Subcutaneous adipose tissue (tissue), 3 donors: ENCODE results near the gene CYS1.

DNA sequence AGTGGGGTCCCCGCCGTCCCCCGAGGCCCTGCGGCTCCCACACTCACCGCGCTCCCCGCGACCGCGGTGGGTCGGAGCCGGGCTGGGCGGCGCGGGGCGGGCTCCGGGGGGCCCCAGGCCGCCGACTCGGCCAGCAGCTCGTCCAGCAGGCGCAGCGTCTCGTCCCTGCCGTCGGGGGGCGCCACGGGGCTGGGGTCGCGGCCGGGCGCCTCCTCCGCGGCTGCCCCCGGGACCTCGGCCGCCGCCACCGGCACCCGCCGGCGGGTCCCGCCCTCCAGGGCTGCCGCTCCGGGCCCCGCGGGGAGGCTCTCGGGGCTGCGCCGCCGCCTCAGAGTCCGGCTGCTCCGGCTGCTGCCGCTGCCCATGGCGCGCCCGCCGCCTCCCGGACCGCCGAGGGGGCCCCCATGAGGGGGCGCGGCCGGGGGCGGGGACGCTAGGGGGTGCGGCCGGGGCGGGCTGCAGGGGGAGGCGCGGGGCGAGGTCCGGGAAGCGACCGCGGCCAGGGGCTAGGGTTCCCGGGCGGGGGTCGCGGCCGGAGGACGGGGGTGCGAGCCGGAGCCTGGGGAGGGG, at the start of gene CYS1:
TSS of gene CYS1 (minus strand) at position 553 of the 570 bp plus-strand sequence.
- PRO-cap, result bidirectional peak, plus-strand start at position 461 of the sequence, minus-strand start at position 406 of the sequence
- RAMPAGE, long total RNA, 3 experiments, result no peak in any of the 3 experiments

GRCh38 chr2:10228324-10229521, 74.0 kb upstream of the HPCAL1 start:
- PRO-cap, result no peak
- RAMPAGE, long total RNA, 3 experiments, result no peak in any of the 3 experiments

DNA sequence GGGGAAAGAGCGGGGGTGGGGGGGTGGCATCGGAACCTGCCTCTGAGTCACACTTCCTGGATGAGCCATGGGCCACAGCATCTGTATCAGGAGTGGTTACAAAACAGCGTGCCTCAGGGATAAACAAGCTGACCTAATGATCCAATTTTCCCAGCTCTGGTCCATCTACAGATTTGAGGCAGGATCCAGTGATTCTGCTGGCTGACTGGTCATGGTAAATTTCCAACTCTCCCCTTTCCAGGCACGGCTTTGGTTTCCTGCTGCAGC, 4.8 kb upstream of the HPCAL1 start:
- PRO-cap, result no peak
- RAMPAGE, long total RNA, 3 experiments, result no peak in any of the 3 experiments

- PRO-cap, result no peak
- RAMPAGE, long total RNA, 3 experiments, result no peak in any of the 3 experiments
Observed at GRCh38 chr2:10304453-10304882, 1.8 kb downstream of the HPCAL1 start.

DNA sequence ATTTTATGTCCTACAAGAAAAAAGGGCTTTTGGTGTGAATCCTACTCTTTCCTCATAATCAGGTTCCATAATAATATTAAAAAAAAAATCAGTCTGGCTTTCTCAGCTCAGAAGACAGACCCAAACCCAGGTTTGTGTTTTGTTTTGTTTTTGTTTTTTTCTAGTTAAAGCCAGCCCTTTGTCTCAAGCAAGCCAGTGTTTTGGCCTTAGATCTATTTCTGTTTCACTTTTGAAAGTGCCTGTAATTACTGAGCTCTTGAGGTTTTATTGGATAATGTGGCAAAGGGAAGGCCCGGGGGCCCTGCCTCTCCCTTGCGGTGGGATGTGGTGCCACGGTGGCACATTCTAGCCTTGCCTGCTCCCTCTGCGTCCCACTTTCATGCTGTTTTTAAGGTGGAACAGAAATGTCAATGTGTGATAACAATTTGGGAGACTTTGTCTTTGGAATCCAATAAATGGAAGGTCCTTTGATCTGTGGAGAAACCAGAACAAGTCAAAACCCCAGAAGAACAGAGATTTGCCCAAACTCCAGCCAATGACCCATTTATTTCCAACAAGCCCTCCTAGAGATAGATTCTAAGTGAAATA, 2.5 kb downstream of the HPCAL1 start:
- PRO-cap, result no peak
- RAMPAGE, long total RNA, 3 experiments, result no peak in any of the 3 experiments

- PRO-cap, result no peak
- RAMPAGE, long total RNA, 3 experiments, result no peak in any of the 3 experiments
Observed at GRCh38 chr2:10308475-10308767, 5.7 kb downstream of the HPCAL1 start.

DNA sequence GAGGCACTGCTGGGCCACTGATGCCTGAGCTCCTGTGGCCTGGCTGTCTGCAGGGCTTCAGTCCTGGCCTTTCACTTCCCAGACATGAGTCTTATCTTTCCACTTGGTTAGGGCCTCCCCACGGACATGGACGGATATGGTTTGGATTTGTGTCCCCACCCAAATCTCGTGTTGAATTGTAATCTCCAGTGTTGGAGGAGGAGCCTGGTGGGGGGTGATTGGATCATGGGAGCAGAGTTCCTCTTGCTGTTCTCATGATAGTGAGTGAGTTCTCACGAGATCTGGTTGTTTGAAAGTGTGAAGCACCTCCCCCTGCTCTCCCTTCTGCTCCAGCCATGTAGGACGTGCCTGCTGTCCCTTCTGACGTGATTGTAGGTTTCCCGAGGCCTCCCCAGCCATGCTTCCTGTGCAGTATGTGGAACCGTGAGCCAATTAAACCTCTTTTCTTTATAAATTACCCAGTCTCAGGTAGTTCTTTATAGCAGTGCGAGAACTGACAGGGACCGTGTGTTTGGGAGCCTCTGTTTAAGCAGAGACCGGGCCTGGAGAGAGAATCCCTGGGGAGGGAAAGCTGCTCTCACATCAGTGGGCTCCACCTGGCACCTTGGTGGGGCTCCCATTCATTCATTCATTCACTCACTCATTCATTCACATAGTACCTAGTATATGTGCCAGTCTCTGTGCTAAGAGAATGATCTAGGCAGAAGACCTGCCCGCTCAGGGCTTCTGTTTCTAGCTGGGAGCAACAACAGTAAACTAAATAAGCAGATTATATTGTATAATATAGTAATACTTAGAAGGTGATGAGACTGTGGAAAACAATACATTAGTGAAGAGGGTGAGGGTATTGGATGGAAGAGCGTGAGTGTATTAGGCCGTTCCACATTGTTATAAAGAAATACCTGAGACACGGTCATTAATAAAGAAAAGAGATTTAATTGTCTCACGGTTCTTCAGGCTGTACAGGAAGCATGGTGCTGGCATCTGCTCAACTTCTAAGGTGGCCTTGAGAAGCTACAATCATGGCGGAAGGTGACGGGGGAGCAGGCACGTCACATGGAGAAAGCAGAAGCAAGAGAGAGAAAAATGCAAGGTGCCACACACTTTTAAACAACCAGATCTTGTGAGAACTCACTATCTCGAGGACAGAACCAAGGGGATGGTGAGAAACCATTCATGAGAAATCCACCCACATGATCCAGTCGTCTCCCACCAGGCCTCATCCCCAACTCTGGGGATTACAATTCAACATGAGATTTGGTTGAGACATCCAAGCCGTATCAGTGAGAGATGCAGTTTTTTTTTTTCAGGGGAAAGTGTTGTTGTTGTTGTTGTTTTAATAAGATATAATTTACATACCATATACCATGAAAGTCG, 17.9 kb downstream of the HPCAL1 start:
- PRO-cap, result no peak
- RAMPAGE, long total RNA, 3 experiments, result start-site peak on the plus strand in 1 of 3 experiments, centred at position 532 of the sequence, 5 reads per replicate

DNA sequence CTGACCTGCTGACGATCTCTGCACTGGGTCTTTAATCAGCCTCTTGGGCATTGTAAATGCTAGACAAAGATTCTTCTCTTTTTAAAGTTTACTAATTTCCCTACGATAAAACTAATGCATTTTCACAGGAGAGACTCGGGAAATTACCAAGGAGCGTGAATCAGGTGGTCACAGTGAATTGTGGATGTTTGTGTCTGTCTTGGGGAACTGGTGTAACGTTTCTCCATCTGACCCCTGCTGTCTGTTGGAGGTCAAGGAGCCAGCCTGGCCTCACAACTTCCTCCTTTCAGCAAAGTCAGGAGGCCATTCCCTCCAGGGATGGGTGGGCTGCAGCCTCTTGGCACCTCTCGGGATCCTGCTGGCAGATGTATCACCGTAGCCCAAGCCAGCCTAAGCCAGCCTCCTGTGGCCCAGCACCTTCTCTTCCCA, 30.4 kb downstream of the HPCAL1 start:
- PRO-cap, result no peak
- RAMPAGE, long total RNA, 3 experiments, result no peak in any of the 3 experiments

DNA sequence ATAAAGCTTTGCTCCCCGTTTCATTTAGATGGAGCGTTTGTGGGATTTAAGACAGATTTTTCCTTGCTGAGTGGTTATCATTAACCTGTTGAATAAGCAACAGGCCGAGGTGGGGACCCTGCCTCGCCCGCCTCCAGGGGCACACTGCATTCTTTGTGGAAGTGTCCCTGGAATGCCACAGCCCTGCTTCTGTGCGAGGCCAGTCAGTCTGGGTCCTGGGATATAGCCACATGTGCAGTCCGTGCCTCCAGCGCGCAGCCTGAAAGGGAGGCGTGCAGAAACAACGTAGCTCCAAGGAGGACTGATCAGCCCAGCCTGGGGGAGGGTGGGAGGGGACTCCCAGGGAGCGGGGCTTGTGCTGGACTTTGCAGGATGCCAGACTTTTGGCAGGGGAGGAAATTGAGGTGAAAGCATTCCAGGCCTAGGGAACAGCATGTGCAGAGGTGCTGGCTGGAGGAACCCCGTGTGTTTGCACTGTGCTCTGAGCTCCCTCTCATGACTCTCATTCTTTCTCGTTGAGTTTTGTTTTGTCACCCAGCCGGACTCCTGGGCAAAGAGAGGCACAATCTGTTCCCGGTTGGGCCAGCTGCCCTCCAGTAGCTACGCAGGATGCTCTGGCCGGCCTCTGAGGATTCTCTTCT, 39.6 kb downstream of the HPCAL1 start:
- PRO-cap, result no peak
- RAMPAGE, long total RNA, 3 experiments, result no peak in any of the 3 experiments

DNA sequence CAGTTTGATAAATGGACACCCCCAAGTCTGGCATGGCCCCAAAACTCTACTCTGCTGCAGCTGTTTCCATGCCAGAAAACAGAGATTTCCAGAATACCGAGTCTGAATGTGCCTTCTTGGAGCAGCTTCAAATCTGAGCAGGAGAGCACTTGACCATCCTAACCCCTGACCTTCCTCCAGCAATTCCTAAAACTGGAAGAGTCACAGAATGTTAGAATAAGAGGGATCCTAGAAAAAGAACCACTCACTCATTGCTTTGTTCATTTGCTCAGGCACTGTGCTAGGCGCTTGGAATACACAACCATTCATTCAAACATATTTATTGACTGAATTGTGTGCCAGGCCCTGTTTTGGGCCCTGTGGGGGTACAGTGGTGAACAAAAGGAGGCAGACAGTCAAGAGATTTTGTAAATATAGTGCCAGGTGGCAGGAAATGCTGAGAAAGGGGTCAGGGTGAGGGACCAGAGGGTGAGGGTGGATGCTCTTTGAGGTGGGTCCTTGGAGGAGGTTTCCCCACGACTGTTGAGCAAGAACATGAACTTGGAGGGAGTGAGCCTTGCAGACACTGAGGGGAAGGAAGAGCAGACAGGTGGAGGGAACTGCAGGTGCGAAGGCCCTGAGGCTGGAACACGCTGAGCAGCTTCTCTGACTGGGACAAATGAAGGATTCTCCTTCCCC, 40.8 kb downstream of the ODC1 start:
- PRO-cap, result no peak
- RAMPAGE, long total RNA, 3 experiments, result no peak in any of the 3 experiments

DNA sequence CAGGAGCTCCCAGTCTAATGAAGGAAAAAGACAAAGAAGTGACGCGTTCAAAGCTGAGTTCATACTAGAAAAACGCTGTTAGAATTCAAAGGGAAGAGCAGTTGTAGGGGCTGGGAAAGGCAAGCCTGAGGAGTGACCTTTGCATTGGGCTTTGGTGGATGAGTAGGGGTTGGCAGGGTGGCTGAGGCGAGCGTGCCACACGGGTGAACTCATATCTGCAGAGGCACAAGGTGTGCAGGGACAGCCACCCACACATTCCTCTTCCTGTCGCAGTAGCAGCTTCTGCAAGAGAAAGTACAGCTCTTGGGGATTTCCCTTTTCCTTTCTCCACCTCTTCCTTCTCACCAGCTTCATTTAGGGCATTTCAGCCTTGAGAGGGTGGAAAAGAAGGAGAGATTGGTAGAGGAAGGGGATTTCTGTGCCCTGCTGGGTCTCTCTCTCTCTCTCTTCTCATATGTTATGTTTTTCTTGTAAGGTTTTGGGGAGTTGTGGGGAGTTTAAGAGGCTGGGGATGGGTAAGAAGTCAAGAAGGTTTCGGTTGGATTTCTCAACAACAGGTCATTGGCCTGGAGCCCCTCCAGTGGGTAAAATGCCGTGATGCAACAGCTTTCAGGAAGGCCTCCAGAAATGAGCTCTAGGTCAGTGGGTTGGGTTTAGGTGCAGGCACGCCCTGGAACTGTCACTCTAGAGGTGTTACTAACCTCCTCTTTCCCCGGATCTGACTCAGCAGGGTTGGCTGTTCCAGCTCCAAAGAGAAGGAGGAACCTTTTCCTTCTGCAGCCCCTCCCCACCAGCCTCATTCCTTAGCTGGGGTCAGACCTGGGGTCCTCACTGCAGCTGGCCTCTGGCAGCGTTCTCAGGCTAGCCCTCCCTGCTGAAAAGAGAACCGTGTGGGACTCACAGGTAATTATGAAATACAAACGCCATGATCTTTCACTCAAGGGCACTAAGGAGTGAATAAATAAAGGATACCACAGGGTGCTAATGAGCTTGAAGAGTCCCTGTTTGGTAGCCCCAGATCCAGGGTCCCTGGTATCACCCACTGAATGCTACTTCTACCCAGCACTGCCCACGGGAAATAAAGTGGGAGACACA, 39.9 kb downstream of the ODC1 start:
- PRO-cap, result no peak
- RAMPAGE, long total RNA, 3 experiments, result no peak in any of the 3 experiments

GRCh38 chr2:10499211-10499711, 51.1 kb upstream of the ODC1 start:
- PRO-cap, result no peak
- RAMPAGE, long total RNA, 3 experiments, result no peak in any of the 3 experiments

- PRO-cap, result no peak
- RAMPAGE, long total RNA, 3 experiments, result no peak in any of the 3 experiments
Observed at GRCh38 chr2:10602172-10602388, 87.7 kb downstream of the NOL10 start.

- PRO-cap, result no peak
- RAMPAGE, long total RNA, 3 experiments, result no peak in any of the 3 experiments
Observed at GRCh38 chr2:10690284-10690769, 552 bp upstream of the NOL10 start.

DNA sequence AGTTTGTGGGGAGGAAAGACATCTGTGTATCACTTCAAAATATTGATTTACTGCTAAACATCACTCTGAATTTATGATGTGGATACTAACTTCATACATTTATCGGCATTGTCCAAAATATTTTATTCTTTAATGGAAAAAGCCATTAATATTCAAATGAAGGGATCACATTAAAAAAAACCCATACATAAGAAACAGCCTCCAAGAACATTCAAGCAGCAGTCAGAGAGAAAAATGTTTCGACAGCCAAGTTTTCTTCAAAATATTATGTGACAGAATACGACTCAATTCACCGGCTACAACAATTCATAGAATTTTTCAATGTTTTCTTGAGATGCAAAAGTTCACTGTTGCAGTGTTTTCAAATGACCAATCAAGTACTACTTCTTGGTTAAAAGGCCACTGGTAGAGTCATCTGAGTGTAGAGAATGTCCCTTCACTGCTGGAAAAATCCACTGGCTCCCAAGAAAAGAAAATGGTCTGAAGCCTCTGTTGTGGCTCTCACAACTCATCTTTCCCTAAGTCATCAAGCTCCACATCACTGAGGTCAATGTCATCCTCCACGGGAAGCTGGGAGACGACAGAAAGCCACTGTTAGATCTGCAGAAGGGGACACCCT, 28.7 kb downstream of the PDIA6 start:
- PRO-cap, result no peak
- RAMPAGE, long total RNA, 3 experiments, result no peak in any of the 3 experiments

DNA sequence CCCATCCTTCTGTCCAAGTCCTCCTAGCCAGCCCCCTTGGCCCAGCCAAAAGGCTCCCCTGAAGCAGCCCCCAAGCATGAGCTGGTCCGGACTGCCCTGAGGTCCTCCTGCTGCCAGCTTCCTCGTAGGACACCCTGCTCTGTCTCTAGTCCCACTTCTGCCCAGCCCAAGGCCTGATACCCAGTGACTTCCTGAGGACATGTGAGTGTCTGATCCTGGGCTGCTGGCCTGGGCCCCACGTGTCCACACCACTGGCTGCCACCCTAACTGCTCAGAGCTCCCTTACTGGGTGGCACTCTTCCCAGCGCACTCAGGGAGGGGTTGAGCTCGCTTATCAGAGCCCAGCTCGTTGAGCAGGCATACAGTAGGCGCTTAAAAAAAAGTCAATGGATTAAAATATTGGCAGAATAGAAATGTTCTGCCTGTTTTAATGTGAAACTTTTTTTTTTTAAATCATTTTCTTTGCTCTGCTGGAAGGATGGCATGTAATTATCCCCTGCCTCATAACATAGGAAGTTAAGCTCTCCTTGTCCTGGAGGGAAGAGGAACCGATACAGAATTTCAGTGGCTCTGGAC, 34.5 kb upstream of the PDIA6 start:
- PRO-cap, result no peak
- RAMPAGE, long total RNA, 3 experiments, result no peak in any of the 3 experiments

- PRO-cap, result no peak
- RAMPAGE, long total RNA, 3 experiments, result no peak in any of the 3 experiments
Observed at GRCh38 chr2:11212520-11212876, 57.2 kb downstream of the SLC66A3 start.

DNA sequence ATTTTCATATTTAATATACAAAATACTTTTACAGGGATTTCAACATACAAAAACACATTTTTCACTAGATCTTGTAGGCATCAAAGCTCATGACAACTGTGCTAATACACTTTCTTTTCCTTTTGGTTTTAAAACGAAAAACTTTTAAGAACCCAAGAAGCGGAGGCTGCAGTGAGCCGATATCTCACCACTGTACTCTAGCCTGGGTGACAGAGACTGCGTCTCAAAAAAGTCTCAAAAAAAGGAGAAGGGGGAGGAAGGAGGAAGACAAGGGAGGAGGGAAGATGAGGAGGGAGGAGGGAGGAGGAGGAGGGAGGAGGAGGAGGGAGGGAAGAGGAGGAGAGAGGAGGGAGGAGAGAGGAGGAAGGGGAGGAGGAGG, 14.0 kb downstream of the ROCK2 start:
- PRO-cap, result unidirectional peak, minus-strand start at position 199 of the sequence
- RAMPAGE, long total RNA, 3 experiments, result no peak in any of the 3 experiments

DNA sequence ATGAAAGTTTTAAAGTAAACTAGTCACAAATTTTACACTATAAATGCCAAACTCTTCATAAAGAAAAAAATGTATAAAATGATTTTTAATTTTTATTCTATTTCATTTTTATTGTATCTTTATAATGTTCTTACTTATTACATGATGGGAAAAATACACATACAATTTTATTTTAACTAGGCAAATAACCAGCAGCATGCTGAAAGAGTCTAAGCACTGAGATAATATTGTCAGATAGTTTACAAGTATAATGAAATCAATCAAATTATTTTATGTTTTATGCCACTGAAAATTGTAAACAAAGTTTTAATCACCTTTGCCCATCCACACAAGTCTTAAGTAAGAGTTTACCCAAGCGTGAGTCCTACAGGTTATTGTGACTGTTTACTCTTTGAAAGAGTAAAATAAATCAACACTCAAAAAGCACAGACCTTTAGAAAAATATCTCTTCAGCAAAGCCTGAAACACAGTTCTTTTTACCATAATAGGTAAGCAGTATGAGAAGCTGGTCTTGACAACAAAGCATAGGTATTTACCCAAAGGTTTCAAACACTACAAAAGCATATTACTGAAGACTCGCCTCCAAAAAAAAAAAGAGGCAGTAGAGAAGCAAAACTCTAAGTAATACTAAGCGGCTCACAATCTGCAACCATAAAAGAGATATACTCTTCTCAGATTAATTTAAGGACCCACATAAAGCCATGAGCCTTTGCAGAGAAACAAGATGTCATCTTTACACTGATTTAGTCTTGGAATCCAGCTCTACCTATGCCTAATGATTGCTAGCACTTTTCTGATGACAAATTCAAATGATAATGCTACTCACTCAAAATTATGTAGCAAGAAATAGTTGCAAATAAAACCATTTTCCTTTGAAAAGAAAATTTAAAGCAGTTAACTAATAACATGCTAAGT, 3.7 kb downstream of the ROCK2 start:
- PRO-cap, result no peak
- RAMPAGE, long total RNA, 3 experiments, result no peak in any of the 3 experiments

- PRO-cap, result unidirectional peak, plus-strand start at chr2:11378315
- RAMPAGE, long total RNA, 3 experiments, result no peak in any of the 3 experiments
Observed at GRCh38 chr2:11377863-11378472, 33.5 kb upstream of the ROCK2 start.